GM23338 (cell line): ENCODE data around the gene EFCC1.

DNA sequence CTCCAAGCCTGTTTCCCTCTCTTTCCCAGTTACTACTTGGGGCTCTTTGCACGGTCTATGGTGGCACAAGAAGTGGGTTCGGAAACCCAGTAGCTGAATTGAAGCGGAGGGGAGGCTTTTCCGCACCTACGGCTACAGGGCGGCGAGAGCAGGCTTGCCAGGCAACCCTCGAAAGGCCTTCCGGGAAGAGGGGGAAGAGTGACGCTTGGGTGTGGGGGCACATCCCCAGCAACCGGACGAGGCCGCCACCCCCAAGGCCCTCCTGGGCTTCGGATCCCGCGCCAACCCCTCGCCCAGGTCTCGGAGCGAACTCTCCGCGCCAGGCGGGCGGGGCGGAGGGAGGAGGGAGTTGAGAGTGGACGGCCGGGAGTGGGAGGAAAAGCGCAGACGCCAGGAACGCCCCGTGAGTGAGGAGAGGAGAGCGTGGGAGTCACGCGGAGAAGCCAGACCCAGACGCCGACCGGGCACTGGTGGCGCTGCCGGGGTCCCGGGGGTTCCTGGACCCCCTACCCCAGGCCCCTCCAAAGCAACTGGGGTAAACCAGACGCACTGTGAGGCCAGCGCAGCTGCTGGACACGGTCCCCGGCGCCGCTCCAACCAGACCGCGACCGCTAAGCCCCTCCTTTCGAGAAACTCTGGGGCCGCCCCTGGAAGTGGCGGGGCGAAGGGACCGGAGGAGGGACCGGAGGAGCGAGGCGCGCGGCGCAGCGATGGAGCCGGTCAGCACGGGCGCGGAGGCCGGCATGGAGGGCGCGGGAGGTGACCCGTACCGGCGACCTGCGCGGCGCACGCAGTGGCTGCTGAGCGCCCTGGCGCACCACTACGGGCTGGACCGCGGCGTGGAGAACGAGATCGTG, at the start of gene EFCC1:
TSS of gene EFCC1 (plus strand) at position 386 of the 857 bp plus-strand sequence.
- PRO-cap, result bidirectional peak, plus-strand start at position 384 of the sequence, minus-strand start at position 275 of the sequence; bidirectional peak, plus-strand start at position 727 of the sequence, minus-strand start at position 575 of the sequence
- RAMPAGE, long total RNA, result no peak

GRCh38 chr3:129005424-129005911, 4.4 kb downstream of the EFCC1 start:
- PRO-cap, result no peak
- RAMPAGE, long total RNA, result no peak

GRCh38 chr3:129015358-129016221, 14.5 kb downstream of the EFCC1 start:
- PRO-cap, result no peak
- RAMPAGE, long total RNA, result no peak

DNA sequence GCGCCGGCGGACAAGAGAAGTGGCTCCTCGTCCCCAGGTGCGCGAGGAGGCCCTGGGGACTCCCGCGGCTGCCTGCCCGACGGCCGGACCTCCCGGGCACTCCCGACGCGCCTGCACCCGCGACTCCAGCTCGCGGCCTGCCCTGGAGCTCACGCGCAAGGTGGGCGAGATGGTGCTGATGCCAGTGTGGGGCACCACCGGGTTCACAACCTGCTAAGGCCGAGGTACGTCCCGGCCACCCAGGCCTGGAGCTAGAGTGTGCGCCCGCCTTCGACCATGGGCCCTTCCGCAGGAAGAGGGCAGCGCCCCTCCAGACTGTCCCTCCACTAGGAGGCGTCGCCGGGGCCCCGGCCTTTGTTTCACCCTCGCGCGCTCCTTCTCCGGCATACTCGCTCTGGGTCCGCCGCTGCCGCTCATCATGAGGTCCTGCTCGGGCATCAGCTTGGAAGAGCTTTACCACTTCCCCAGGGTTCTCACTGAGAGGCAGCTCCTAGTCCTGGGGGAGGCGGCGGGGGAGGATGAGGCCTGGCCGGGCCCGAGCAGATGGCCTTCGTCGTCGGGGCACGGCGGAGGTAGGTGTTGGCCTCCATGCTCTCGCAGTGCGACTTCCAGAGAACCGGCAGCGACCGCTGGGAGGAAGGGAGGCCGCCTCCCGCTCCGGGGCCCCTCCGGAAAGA, 14.1 kb upstream of the GP9 start:
- PRO-cap, result bidirectional peak, plus-strand start at position 391 of the sequence, minus-strand start at position 298 of the sequence
- RAMPAGE, long total RNA, result no peak

DNA sequence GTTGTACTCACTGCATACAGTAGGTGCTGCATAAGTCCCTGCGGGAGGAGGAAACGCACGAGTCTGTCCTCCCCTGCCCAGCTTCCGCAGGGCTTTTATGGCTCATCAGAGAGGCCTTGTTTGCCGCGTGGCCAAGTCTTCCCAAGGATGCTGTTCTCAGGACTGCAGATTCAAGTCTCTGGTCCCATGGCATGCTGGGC, 13.2 kb upstream of the GP9 start:
- PRO-cap, result no peak
- RAMPAGE, long total RNA, result no peak

- PRO-cap, result no peak
- RAMPAGE, long total RNA, result no peak
Observed at GRCh38 chr3:129070087-129070355, 9.4 kb downstream of the GP9 start.

- PRO-cap, result no peak
- RAMPAGE, long total RNA, result no peak
Observed at GRCh38 chr3:129116498-129117163, 5.0 kb downstream of the RAB43 start.

DNA sequence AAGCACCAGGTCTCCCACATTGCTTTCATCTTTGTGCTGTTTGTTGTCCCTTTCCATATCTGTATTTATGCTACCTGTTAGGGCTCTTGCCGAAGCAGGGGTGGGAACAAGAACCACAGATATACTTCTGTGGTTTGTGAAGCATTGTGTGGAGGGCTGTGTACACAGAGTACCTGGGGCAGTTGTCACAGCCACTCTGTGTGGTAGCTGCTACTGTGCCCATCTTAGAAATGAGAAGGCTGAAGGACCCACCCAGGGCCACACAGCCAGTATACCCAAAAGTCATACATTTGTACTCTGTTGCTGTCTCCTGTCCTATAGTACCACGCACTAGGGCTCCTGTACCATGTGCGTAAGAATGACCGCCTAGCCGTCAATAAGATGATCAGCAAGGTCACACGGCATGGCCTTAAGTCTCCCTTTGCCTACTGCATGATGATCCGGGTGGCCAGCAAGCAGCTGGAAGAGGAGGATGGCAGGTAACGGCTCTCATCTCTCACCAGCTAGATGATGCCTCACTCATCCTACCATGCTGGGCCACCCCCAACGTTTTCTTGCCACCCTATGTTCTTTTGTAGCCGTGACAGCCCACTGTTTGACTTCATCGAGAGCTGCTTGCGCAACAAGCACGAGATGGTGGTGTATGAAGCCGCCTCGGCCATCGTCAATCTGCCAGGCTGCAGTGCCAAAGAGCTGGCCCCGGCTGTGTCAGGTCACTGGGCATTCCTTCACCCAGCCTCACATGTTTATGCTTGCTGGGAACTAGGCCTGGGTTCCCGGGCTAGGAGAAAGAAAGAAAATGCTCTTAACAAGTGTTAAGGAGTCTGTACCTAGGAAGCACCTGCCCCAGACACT, 8.0 kb downstream of the COPG1 start:
- PRO-cap, result no peak
- RAMPAGE, long total RNA, result no peak

DNA sequence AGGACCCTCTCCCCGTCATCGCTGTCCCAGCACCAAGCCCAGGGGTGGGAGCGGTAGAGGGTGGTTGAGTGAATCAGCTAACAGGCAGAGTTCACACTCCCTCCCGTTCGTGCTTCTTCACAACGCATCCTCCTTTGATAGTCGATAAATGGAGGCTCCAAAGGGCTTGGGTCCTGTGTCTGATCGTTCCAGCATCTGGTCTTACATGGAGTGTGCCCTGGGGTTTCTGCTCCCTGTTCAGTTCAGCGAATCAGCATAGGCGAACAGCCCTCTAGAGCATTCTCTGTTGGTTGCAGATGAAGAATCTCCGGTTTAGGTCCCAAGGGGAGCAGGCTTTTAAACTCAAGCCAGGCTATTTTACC, 785 bp upstream of the HMCES start:
- PRO-cap, result bidirectional peak, plus-strand start at position 300 of the sequence, minus-strand start at position 197 of the sequence
- RAMPAGE, long total RNA, result no peak

- PRO-cap, result bidirectional peak, plus-strand start at chr3:129305704, minus-strand start at chr3:129305714; bidirectional peak, plus-strand start at chr3:129306027, minus-strand start at chr3:129305851
- RAMPAGE, long total RNA, result no peak
Observed at GRCh38 chr3:129305183-129306129, 10.6 kb downstream of the H1-10 start.

DNA sequence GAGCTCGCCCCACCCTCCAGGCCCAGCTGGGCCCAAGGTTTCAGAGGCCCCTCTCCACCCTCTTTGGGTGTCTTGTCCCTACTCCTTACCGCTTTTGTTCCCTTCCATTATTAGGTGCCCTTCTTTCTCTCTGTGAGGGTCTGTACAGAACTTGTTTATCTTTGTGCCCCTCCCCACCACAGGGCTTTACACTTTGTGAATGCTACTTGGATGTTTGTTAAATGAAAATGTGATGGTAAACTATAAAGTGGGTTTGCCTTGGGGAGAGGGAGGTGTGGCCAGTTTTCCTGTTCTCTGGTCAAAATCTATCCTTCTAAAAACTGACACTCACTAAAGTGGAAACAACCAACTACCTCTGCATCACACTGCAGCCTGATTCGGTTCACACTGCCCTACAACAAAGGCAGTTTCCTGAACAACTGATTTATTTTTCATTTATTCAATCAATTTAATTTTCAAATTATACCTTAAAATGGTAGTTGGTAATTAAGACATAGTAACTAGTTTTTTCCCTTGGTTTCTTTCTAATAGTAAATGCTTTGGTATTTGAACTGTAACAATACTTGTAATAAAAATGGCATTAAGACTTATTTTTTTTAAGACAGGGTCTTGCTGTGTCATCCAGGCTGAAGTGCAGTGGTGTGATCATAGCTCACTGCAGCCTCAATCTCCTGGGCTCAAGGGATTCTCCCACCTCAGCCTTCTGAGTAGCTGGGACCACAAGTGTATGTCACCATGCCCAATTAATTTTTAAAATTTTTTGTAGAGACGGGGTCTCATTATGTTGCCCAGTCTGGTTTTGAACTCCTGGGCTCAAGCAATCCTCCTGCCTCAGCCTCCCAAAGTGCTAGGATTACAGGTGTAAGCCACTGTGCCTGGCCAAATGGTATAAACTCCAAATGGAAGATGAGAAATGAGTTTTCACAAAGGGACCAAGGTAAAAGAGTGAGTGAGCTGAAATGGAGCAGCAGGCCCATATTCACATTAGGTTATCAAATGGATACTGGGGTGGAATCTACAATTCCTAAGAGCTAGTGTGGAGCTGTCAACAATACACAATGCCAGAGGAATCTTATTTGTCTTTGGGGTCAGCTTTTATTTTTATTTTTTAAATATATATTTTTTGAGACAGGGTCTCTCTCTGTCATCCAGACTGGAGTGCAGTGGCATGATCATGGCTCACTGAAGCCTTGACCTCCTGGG, 1.8 kb upstream of the EFCAB12 start:
- PRO-cap, result no peak
- RAMPAGE, long total RNA, result no peak

GRCh38 chr3:129438583-129439137, 1.1 kb downstream of the MBD4 start:
- PRO-cap, result no peak
- RAMPAGE, long total RNA, result no peak

- PRO-cap, result bidirectional peak, plus-strand start at chr3:129448511, minus-strand start at chr3:129448319; bidirectional peak, plus-strand start at chr3:129448718, minus-strand start at chr3:129448559
- RAMPAGE, long total RNA, result no peak
Observed at GRCh38 chr3:129447878-129448815, 8.1 kb downstream of the IFT122 start.

- PRO-cap, result no peak
- RAMPAGE, long total RNA, result no peak
Observed at GRCh38 chr3:129486424-129486793, 42.0 kb upstream of the RHO start.

GRCh38 chr3:129587003-129587560, 19.4 kb downstream of the PLXND1 start:
- PRO-cap, result no peak
- RAMPAGE, long total RNA, result no peak

DNA sequence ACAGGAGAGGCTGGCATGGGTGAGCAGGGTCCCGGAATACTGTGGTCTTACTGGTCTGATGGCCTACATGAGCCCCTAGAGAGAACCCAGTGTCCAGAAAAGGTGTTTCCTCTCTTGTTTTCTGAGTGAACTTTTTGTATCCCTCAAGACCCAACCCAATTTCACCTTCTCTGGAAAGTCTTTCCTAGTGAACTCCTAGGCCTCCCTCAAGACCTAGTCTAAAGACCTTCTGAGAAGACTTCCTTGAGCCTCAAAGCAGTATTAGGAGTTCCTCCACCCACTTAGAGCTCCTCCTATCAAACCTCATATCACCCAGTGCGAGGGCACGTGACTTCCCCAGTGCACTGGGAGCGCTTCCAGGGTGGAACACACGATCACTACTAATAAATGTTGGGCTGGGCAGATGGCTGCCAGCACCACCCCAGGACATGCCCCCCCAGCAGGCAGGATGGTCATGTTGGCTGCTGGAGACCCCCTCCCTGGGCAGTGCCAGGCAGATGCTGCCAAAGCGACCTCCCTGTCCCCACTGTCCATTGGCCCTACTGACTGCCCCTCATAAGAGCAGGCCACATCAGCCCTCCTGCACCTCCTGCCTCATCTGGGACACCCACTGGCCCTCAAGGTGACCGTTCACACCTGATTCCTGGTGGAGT, 8.4 kb upstream of the PLXND1 start:
- PRO-cap, result no peak
- RAMPAGE, long total RNA, result no peak

DNA sequence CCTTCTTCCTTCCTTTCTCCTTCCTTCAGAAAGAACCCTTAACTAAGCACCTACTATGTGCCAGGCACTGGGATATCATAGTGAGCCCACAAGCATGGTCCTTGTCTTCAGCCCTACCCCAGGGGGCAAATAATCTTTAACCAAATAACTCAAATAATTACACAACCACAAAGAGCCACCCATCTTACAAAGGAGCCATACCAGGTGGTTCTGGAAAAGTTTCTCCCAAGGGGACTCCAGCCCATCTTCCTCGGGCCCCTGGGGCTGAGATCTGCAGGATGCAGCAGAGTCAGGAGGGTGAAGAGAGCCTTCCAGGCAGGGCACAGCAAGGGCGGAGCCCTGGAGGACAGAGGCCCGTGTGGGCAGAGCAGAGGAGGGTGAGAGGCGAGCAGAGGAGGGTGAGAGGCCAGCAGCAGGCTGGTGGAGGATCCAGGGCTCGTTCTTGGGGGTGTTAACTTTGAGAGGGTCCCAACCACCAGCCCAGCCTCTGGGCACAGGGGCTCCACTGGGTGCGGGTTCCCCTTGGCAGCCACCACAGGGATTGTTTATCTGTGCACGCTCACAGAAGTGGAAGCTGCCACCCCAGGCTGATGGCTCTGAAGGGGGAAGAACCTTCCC, 9.1 kb upstream of the PLXND1 start:
- PRO-cap, result no peak
- RAMPAGE, long total RNA, result no peak

DNA sequence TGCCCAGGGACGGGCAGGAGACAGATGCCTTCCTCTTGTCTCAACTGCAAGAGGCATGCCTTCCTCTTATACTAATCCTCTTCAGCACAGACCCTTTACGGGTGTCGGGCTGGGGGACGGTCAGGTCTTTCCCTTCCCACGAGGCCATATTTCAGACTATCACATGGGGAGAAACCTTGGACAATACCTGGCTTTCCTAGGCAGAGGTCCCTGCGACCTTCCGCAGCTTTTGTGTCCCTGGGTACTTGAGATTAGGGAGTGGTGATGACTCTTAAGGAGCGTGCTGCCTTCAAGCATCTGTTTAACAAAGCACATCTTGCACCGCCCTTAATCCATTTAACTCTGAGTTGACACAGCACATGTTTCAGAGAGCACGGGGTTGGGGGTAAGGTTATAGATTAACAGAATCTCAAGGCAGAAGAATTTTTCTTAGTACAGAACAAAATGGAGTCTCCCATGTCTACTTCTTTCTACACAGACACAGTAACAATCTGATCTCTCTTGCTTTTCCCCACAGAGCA, 35.1 kb upstream of the PLXND1 start:
- PRO-cap, result no peak
- RAMPAGE, long total RNA, result no peak

GRCh38 chr3:129674355-129674790, 67.9 kb upstream of the PLXND1 start:
- PRO-cap, result no peak
- RAMPAGE, long total RNA, result no peak

GRCh38 chr3:129794094-129794790, 99.3 kb downstream of the TMCC1 start:
- PRO-cap, result no peak
- RAMPAGE, long total RNA, result no peak